LUHMES (cell line): ENCODE data around the genes LRRTM1, TGOLN2 and MAT2A.

DNA sequence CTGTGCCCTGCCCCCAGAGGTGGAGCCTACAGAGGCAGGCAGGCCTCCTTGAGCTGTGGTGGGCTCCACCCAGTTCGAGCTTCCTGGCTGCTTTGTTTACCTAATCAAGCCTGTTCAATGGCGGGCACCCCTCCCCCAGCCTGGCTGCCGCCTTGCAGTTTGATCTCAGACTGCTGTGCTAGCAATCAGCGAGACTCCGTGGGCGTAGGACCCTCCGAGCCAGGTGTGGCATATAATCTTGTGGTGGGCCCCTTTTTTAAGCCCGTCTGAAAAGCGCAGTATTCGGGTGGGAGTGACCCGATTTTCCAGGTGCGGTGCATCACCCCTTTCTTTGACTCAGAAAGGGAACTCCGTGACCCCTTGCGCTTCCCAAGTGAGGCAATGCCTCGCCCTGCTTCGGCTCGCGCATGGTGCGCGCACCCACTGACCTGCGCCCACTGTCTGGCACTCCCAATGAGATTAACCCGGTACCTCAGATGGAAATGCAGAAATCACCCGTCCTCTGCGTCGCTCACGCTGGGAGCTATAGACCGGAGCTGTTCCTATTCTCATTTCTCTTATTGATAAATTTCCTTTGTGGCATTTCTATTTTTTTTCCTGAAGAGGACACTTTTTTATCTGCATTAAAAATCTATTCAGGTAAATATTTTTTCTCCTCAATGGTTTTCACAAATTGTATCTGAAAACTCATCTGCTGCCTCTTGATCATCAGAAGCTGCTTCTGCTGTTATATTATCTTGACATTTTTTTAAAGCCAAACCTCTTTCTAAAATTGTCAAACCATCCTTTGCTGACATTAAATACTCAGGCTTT, 740.8 kb downstream of the LRRTM4 start:
- PRO-cap = no peak

DNA sequence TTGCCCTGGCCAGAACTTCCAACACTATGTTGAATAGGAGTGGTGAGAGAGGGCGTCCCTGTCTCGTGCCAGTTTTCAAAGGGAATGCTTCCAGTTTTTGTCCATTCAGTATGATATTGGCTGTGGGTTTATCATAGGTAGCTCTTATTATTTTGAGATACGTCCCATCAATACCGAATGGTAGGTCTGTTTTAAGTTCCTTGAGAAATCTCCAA, 403.9 kb upstream of the REG3G start:
- PRO-cap = no peak

- PRO-cap = no peak
Observed at GRCh38 chr2:79001231-79001642, 24.3 kb upstream of the REG3G start.

- PRO-cap = no peak
Observed at GRCh38 chr2:79670166-79670592, 157.3 kb downstream of the CTNNA2 start.

DNA sequence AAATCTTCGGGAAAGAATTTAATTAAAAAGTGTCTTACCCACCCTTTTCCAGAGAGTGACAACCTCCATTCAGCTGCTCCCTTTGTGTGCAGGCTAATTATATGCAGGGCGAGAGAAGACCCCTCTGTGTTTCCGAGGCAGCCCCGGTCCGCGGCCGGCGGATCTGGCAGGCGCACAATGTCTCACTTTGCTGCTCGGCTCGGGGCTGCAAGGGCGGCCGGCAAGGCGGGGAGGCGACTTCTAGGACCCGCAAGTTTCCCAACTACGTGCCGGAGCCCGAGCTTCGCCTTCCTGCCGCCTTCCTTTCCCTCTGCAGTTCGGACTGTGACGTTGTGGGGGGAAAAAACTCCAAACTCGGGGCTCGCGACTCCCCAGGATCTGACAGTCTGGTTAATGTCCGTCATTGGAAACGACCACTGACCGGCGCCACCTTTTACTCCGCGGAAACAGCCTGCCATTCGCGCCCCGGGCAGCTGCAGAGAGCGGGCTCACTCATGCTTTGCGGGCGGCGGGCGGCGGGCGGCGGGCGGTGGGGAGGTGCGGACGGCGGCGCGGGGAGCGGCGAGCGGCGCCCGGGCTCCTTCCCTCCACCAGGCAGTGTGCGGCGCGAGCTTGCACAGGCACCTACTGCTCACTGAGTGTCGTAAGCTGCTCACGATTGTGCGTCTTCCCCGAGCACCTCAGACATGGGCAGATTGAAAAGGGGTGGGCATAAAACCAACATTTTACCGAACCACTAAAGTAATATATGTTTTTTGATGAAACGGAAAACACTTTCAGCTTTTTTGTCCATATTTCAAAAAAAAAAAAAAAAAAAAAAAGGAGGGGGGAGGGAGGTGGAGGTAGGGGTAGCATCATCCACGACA, at the start of gene LRRTM1:
TSS of gene LRRTM1 (minus strand) at position 643 of the 866 bp plus-strand sequence.
- PRO-cap = no peak

DNA sequence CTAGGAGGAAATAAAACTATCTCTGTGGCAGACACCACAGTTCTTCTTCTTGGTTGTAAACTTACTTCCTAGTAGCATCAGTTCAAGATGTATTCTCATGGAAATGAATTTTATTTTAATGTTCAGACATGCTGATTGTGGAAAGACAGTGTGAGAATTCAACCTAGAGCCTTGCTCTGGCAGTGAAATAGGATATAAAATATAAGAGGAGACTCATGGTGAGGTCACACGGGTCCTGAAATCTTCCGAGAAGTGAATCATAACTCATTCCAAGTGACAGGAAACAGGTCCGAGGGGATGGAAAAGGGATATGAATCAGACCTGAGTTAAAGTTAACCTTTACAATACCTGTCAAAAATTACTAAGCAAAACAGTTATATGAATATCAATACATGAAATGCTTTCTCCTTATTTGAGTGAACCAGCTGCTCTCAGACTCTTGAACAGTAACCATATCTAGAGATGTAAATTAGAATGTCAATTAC, 185.2 kb upstream of the LRRTM1 start:
- PRO-cap = no peak

- PRO-cap = no peak
Observed at GRCh38 chr2:80520295-80520693, 215.7 kb upstream of the LRRTM1 start.

- PRO-cap = no peak
Observed at GRCh38 chr2:81483241-81483850, 1178.8 kb upstream of the LRRTM1 start.

DNA sequence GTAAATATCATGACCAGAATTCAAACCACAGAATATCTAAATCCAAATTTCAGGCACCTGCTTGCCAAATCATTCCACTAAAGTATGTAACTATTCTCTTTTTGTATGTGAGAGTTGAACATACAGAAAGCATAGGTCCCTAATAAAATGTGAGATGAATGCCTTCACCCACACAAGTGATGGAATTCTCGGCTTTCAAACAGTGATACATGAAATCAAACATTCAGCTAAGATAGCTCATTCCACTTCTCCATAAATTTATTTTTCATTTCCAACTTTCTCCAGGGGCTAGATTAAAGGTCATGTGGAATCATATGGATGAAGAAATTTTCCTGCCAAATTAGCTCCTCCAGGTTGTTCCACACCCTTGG, 721.6 kb downstream of the SUCLG1 start:
- PRO-cap = unidirectional peak, minus-strand start at position 192 of the sequence

DNA sequence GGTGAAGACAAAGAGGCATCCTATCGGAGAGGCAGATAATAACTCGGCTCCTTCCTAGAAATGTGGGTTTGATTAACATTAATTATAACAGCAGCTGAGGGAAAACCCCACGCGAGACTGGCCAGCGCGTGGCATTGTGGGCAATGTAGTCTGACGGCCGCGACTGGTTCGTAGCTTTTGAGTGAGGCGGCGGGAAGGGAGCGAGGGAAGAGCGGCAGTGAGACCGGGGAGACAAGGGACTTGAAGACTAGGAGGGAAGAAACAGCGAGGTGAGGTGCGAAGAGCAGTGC, 267 bp upstream of the SUCLG1 start:
- PRO-cap = bidirectional peak, plus-strand start at position 180 of the sequence, minus-strand start outside the sequence

DNA sequence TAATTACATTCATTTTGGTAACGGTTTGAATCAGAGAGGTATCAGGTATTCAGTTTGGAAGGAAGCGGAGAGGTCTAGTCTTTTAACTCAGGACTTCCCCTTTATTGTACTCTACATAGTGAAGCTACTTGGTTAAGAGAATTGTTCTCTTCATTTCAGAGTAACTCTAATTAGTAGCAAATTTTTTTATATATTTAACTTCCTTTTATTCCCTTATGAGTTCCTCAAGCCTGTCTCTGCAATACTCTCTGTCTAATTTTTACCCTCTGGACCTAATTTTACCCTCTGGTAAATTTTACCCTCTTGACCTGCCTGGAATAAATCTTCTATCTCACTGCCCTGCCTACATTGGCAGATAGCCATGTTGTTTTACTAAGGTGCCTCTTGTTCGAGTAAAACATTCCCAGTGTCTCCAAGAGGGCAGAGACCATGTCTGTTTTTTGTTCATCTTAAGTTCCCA, 170.6 kb downstream of the DNAH6 start:
- PRO-cap = no peak

- PRO-cap = no peak
Observed at GRCh38 chr2:84989623-84990272, 18.8 kb downstream of the KCMF1 start.

DNA sequence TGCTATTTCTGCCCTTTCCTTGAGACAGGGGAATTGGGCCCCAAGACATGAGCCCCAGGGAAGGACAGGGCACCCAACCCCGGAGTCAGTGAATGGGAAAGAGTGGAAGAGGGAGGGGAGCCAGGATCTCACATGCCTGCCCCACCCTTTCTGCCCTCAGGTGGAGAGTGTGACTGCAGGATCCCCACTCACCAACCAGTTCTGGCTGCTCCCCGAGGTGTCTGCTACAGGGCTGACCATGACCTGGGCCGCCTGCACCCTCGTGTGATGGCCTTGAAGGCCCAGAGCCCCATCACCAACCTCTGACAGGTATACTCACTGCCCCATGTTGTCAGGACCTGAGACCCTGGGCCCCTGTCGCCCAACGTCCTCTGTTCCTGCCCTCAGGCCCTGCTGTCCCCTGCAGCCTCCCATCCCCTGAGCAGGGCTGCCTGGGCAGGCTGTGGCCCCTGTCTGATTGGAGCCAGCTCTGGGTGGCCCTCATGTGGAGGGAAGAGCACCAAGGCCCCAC, 11.9 kb downstream of the TGOLN2 start:
- PRO-cap = no peak

- PRO-cap = bidirectional peak, plus-strand start at chr2:85328054, minus-strand start at chr2:85327989; bidirectional peak, plus-strand start at chr2:85328359, minus-strand start at chr2:85328297
Observed at GRCh38 chr2:85327803-85328730, at the start of gene TGOLN2. Gene TGOLN2 (minus strand): TSS chr2:85327989.

- PRO-cap = no peak
Observed at GRCh38 chr2:85340116-85340960, 12.5 kb upstream of the TGOLN2 start.

DNA sequence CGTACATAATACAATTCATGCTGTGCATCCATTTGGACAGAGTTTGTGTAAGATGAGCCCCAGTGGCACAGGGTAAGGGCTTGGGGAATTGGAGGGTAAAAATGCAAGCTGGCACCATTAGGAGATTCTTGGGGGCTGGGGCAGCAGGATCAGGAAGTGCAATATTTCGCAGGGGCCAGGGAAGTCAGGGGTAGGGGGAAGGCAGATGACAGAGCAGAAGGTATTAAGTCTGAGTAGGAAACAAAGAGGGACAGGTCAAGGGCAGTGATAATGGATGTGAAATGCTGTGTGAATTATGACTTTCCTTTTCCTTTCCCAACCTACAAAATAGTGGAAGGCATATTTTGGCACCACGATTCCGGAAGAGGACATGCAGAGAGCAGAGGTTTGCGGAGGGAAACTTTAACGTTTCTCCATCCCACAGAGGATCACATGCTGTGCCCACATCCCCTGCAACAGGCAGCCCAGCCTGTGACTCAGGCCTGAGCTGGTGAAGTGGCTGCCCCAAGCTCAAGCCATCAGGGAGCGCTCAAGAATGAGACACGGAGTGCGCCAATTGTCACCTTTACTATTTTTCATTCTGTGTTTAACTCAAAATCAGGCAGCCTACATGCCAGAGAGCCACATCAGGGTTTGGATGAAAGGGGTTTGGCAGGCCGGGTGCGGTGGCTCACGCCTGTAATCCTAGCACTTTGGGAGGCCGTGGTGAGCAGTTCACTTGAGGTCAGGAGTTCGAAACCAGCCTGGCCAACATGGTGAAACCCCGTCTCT, 4.6 kb downstream of the CAPG start:
- PRO-cap = no peak

DNA sequence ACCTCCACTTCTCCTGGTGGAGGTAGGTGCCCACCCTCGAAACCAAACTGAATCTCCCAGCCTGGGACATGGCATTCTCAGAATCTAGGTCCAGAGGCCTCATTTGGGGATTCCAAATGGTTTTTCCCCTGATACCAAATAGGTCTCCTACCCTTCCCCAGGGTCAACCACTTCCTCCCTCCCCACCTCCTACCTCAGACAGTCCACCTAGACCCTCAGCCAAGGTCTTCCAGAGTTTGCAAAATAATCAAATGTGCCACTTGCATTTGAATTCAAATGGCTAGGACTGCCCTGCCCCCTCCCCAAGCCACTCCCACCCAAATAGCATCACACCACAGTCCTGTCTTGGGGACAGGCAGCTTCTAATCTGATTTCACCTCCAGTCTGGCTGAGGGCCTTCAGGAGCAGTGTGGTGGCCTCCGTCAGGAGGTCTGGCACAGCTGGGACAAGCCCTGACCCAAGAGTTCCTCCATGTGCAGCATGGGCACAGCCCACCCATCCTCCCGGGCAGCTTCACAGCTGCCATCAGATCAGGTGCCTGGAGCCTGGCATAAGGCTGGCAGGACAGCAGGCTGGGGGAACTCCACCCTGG, 497 bp downstream of the CAPG start:
- PRO-cap = no peak

DNA sequence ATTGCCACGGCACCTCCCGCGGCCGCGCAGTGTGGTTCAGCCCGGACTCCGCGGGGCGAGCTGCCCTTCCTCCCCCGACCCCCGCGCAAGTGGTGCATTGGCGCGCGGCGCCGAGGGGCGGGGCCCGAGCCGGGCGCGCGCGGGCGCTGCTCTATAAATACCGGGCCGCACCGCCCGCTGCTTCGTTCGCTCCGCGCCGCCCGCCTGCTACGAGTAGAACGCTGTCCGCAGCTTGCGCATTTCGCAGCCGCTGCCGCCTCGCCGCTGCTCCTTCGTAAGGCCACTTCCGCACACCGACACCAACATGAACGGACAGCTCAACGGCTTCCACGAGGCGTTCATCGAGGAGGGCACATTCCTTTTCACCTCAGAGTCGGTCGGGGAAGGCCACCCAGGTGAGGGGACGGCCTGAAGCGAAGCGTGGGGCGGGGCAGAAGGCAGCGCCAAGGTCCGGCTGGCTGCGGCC, at the start of gene MAT2A:
TSS of gene MAT2A (plus strand) at position 185 of the 466 bp plus-strand sequence.
- PRO-cap = bidirectional peak, plus-strand start at position 184 of the sequence, minus-strand start at position 92 of the sequence

- PRO-cap = no peak
Observed at GRCh38 chr2:85582377-85583013, 1.7 kb upstream of the VAMP5 start.

GRCh38 chr2:85664984-85665622, 2.9 kb downstream of the SFTPB start:
- PRO-cap = no peak